Hair follicular keratinocyte (primary cell): ENCODE data around the genes JADE3 and SPACA5B.

DNA sequence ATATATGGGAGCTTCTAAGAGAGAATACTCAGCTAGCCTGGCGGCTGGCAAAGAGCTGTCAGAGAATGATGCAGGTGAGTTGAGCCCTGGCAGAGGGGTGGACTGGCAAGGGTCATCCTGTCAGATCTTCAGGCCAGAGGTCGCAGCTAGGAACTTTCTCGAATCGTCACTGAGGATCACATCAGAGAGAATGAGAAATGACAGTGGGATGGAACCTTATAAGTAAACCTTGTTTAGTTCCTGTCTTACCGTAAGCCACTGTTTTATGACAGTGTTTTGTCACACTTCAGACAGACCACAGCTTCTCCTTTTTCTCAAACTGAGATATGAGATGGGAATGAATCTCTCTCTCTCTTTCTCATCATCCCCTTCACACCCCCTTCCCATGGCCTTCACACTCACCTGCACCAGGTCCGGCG, 9.3 kb downstream of the DIPK2B start:
- RAMPAGE, long total RNA = no peak

- RAMPAGE, long total RNA = no peak
These were observed 2.2 kb downstream of the DIPK2B start for GRCh38 chrX:45198153-45199239.

GRCh38 chrX:45760313-45761276, 559.9 kb upstream of the DIPK2B start:
- RAMPAGE, long total RNA = no peak

GRCh38 chrX:45806381-45807147, 605.9 kb upstream of the DIPK2B start:
- RAMPAGE, long total RNA = no peak

- RAMPAGE, long total RNA = no peak
These were observed 120.9 kb upstream of the KRBOX4 start for GRCh38 chrX:46326084-46326705.

DNA sequence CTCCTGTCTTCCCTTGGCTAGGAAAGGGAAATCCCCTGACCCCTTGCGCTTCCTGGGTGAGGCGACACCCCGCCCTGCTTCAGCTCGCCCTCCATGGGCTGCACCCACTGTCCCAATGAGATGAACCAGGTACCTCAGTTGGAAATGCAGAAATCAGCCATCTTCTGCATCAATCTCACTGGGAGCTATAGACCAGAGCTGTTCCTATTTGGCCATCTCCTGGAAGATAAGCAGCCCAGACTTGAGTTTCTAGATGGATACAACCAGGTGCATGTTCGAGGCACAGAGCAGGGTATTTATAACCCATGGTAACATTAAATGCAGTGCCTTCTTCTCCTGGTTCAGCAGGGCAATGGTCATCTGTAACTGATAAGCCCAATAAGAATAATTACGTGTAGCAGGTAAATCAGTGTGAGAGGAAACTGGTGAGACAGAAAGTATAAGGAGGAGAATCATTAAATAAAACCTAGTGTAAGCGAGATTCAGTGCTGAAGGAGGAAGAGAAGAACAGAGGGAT, 39.3 kb downstream of the KRBOX4 start:
- RAMPAGE, long total RNA = no peak

- RAMPAGE, long total RNA = no peak
These were observed 59.8 kb downstream of the CHST7 start for GRCh38 chrX:46633440-46633683.

GRCh38 chrX:46817682-46818114, 19.1 kb upstream of the RP2 start:
- RAMPAGE, long total RNA = no peak

- RAMPAGE, long total RNA = no peak
These were observed at the start of gene JADE3 for GRCh38 chrX:46911977-46912987. Gene JADE3, plus strand, starts transcription at chrX:46912421.

DNA sequence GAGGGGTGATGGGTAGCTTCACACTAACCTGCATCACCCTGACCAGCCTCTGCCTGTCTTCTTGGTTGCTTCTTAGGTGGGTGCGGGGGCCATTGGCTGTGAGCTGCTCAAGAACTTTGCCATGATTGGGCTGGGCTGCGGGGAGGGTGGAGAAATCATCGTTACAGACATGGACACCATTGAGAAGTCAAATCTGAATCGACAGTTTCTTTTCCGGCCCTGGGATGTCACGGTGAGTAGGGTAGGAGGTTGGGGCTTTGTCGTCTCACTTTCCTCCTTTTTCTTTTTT, 9.8 kb downstream of the UBA1 start:
- RAMPAGE, long total RNA = no peak

GRCh38 chrX:47209396-47209857, 9.1 kb upstream of the CDK16 start:
- RAMPAGE, long total RNA = no peak

- RAMPAGE, long total RNA = no peak
These were observed 20.6 kb downstream of the ZNF41 start for GRCh38 chrX:47462406-47462744.

- RAMPAGE, long total RNA = no peak
These were observed 1.1 kb downstream of the ZNF41 start for GRCh38 chrX:47481805-47482376.

DNA sequence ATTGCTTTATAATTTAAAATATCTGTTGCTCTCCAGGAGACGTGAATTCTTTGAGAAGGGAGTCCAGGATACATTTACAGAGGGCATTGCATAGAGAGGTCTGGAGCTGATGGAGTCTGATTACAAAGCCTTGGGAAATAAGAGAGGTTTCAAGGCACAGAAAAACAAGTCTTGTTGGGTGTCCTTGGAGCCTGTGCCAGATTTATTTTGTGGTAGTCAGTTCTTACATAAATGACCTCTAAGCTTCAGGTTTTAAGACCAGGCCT, 48.4 kb upstream of the UXT start:
- RAMPAGE, long total RNA = no peak

DNA sequence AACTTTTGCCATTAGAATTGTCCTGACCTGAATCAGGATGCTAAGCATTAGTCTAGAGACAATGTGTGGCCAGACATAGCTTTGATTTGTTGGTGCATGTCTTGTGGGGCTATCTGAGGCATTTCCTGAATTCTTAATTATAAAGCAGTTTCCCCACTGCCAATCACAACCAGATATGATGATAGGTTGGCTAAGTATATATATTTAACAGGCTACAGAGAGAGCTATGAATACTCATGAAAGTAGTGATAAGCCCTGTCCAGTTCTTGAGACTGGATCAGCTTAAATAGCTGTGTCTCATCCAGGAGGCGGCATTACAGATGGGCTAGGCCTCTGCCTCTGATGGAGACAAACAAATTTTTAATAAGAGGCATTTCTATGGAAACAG, 37.8 kb upstream of the ZNF81 start:
- RAMPAGE, long total RNA = no peak

DNA sequence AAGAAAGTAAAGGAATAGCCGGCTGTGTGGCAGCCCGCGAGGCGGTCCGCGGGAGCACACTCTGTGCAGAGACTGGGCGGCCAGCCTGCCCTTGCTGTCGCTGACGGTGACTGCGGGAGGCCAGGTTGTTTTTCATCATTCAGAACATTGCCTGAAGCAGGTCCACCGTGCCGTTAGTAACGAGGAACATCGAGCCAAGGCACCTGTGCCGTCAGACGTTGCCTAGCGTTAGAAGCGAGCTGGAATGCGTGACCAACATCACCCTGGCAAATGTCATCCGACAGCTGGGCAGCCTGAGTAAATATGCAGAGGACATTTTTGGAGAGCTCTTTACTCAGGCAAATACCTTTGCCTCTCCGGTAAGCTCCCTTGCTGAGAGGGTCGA, 33.6 kb upstream of the ZNF81 start:
- RAMPAGE, long total RNA = no peak

GRCh38 chrX:48045670-48046352, 25.6 kb downstream of the ZNF630 start:
- RAMPAGE, long total RNA = no peak

DNA sequence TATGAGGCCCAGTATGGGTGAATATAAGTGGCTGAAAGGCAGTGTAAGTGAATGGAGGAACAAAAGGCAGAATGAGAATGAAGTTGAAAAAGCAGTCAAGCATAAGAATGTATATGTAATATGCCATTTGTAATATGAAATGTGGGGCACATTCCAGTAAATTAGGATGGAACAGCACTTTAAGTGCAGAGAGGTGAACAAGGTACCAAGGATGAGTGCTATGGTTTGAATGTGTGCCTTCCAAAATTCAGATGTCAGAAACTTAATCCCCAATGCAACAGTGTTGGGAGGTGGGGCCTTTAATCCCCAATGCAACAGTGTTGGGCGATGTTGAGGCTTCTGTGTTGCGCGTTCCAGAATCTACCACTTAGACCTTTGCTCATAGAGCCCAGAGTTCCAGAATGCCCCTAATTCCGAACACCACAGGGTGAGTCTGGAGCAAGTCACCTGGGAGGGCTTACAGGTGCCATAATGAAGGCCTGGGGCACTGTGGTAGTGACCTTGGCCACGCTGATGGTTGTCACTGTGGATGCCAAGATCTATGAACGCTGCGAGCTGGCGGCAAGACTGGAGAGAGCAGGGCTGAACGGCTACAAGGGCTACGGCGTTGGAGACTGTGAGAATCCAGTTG, at the start of gene SPACA5B:
Gene SPACA5B (plus strand): TSS at position 410 of the 631 bp plus-strand sequence.
- RAMPAGE, long total RNA = no peak

DNA sequence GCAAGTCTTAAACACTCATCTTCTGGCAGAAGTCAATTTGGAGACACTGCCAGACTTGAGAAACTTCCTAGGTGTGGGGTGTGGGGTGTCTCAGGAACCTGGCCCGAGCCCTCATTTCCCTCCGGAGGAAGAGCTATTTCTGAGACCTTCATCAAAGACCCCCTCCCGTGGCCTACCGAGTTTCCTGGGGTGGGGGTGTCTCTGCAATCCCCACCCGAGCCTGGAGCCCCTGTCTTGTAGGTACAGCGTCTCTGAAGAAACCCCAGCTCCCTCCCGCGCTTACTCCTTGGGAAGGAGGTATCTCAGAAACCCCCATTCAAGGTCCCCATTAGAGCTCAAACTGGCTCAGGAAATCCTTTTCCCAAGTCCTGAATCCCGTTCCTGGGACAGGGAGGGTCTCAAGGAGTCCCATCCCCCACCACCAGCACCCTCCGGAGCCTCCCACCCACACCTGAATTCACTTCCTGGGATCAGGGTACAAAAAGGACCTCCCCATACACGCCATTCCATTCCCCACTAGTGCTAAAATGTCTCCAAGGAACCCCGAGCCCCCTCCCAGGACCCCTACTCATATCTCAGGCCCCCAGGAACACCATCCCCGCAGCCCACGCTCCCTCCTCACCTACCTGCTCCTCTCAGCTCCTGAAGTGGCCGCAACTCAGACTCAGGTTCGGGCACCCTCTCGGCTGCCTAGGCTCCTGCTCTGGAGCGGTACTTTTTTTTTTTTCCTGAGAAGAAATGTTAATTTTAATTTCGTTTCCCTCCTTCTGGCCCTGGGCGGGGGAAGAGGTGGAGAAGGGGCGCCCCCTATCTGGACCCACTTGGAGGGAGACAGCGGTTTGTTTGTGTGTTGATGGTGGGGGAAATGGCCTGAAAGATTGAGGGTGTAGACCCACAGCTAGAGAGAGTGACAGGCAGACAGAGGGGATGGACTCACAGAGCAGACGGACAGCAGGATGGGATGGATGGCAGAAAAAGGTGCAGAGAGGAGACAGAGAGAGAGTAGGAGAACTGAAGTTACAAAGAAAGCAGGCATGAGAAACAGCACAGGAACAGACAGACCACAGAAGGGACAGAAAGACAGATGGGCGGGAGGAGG, 1.0 kb downstream of the SLC38A5 start:
- RAMPAGE, long total RNA = no peak

DNA sequence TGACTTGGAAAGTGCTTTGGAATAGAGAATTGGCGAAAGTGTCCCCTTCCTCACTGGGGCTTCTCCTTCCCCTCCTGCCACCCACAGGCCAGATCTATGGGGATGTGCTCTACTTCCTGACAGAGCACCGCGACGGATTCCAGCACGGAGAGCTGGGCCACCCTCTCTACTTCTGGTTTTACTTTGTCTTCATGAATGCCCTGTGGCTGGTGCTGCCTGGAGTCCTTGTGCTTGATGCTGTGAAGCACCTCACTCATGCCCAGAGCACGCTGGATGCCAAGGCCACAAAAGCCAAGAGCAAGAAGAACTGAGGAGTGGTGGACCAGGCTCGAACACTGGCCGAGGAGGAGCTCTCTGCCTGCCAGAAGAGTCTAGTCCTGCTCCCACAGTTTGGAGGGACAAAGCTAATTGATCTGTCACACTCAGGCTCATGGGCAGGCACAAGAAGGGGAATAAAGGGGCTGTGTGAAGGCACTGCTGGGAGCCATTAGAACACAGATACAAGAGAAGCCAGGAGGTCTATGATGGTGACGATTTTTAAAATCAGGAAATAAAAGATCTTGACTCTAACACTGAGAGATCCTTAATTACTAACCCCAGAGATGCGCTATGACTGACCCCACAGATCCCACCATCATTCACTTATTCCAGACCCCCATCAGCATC, 6.7 kb downstream of the EBP start:
- RAMPAGE, long total RNA = no peak